ENCODE data around the genes UQCC5 and ITIH1.

DNA sequence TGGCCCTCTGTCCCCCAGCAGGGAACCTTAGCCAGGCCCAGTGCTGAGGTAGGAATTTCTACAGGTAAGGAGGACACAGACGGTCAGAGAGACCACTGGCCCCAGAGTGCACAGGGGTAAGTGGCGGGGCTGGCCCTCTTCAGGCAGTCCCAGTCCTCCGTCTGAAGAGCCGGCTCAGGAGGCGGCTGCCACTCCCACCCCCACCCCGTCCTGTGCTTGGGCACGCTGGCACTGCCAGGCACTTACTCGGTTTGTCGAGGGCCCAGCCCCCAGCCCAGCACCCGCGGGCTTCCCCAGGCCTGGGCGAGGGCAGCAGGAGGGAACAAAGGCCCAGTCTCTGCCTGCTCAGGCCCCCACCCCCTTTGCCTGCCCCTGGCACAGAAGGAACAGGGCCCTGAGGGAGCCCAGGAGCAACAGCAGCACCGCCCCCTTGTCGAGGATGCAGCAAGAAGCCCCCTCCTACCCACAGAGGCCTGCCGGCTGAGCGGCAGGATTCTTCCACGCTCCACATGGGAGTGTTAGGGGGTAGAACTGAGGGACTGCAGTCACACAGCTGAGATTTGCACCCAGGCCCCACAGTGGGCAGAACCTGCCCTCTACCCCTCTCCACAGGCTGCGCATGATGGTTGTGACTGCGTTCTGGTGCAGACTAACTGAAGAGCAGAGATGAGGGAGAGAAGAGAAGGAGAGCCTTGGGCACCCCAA is 9.0 kb downstream of the DUSP7 start:
- PRO-cap, result no peak

- PRO-cap, result no peak
These were observed 276 bp upstream of the DUSP7 start for GRCh38 chr3:52056785-52056908.

- PRO-cap, result no peak
These were observed 4.5 kb upstream of the DNAH1 start for GRCh38 chr3:52311409-52312182.

GRCh38 chr3:52372905-52373475 is 36.8 kb downstream of the BAP1 start:
- PRO-cap, result no peak

GRCh38 chr3:52404975-52405725 is 4.7 kb downstream of the BAP1 start:
- PRO-cap, result no peak

DNA sequence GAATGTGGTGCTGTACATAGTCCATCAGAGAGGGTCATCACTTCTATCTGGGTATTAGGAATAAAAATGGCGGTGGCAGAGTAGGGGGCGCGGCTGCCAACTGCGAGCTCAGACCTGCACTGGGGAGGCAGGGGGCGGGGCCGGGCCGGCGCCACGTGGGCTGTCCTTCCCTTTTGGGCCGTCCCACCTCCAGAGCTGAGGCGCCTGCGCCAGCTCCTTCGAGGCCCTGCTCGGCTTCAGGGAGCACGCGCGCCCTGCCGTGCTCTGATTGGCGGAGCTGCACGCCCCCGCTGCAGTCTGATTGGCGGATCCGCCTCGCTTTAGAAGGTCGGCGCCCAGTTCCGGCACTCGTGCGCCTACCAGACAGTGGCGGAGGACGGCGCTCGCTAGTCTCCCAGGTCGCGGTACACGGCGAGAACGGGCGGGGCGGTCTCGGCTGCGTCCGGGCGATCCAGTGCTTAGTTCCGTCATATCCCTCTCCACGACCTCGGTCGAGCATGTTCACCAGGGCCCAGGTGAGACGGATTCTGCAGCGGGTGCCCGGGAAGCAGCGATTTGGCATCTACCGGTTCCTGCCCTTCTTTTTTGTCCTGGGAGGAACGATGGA is at the start of gene UQCC5:
UQCC5 (plus strand) TSS at position 347 of the 607 bp plus-strand sequence.
- PRO-cap, result bidirectional peak, plus-strand start at position 366 of the sequence, minus-strand start at position 121 of the sequence

- PRO-cap, result no peak
These were observed 39.9 kb downstream of the UQCC5 start for GRCh38 chr3:52576319-52576749.

- PRO-cap, result no peak
These were observed 65.8 kb downstream of the UQCC5 start for GRCh38 chr3:52602047-52602784.

GRCh38 chr3:52763472-52763897 is 7.3 kb downstream of the NEK4 start:
- PRO-cap, result no peak

GRCh38 chr3:52777140-52777742 is at the start of gene ITIH1:
TSS of gene ITIH1 (plus strand) at chr3:52777599.
- PRO-cap, result no peak

GRCh38 chr3:52812211-52813180 is 17.9 kb downstream of the ITIH3 start:
- PRO-cap, result no peak

GRCh38 chr3:52813181-52813763 is 17.2 kb downstream of the ITIH4 start:
- PRO-cap, result no peak

- PRO-cap, result no peak
These were observed 1.0 kb downstream of the ITIH4 start for GRCh38 chr3:52829066-52830239.

DNA sequence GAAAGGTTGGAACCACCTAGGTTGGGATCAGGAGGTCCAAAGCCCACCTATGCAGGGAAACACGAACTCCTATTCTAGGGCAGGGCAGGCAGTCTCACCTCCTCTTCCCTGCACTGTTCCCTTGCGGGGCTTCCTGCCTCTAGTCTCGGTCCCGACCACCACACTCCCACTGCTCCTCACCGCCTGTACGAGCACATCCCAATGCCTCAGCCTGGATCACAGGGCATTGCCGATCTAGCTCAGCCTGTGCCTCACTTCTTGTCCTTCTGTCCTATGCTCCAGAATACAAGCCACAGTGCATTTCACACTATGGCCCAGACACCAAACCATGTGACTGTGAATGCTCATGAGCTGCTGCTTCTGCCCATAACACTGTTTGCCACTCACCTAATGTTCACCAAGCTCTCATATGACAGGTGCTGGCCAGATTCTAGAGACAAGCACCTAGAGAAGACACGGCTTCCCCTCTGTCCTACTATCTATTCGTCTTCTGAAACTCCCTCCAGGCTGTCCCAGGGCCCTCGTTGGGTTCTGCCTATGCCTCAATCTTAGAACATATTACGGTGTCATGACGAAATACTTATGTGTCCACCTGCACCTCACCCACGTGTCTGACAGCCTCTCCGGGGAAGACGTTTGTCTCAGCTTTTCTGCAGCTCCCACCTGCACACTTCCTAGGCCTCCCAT is 6.8 kb upstream of the MUSTN1 start:
- PRO-cap, result no peak

DNA sequence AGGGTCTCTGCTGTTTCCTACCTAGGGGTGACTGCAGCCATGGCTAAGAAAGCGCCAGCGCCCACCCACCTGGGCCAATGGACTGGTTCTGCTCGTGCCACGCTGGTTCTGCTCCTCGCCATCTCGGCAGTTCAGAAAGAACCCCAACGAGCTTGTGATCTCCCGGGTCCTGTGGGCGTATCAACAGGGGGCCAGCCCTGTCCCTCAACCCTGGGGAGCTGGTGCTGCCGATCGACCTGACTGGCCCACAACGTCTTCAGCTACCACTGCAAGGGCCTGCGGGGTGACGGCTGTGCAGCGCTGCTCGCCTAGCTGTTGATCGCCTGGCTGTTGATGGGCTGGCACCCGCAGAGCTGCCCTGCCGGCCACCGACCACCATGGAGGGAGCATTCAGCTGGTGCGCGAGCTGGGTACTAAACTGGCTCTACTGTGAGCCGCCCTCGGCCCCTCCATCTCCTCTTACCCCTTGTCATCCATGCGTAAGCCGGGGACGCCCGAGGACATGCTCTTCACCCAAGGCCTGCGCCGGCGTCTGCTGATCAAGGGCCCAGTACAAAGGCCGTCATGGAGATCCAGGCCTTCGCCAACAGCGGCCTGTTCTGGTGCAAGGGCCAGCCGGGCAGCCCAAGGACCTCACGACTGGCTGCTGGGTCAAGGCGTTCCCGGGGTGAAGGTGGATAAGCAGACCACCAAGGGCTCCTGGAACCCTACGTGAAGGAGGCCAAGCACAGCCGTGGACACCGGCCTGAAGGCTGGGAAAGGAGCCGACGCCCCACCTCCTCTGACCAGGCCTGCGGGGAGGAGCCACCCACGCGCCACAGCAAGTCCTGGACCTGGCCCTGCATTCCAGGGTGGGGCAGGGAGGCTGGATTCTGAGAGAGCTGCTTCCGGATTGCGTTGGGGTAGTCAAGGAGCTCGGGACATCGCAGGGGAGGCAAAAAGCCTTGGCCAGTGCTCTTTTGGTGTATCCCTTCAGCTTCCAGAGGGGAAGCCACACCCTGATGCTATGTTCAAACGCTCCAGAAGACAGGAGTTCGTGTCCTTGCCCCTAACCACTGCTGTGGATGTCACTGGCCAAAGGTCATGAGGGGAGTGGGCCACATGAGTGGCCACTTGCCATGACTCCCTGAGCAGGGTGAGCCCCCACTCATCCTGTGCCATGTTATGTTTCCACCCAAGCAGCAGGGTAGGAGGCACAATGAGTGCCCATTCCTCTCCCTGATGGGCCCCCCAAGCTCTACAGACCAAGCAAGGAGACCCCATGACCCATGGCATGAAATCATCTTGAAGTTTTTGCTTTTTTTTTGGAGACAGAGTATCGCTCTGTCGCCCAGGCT is 46.8 kb downstream of the SFMBT1 start:
- PRO-cap, result no peak

- PRO-cap, result no peak
These were observed 8.2 kb downstream of the PRKCD start for GRCh38 chr3:53168958-53169778.

- PRO-cap, result no peak
These were observed 25.5 kb downstream of the TKT start for GRCh38 chr3:53230241-53230753.

DNA sequence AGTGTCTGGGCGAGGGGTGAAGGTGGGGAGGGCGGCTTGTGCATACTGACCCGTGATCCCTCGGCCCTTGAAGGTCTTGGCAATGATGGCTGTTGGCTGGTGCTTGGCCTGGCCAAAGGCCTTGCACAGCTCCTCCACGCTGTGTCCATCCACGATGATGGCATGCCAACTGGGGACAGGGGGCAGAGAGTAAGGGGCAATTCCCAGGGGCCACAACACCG is 22.8 kb downstream of the TKT start:
- PRO-cap, result no peak

GRCh38 chr3:53235880-53236619 is 19.8 kb downstream of the TKT start:
- PRO-cap, result no peak

DNA sequence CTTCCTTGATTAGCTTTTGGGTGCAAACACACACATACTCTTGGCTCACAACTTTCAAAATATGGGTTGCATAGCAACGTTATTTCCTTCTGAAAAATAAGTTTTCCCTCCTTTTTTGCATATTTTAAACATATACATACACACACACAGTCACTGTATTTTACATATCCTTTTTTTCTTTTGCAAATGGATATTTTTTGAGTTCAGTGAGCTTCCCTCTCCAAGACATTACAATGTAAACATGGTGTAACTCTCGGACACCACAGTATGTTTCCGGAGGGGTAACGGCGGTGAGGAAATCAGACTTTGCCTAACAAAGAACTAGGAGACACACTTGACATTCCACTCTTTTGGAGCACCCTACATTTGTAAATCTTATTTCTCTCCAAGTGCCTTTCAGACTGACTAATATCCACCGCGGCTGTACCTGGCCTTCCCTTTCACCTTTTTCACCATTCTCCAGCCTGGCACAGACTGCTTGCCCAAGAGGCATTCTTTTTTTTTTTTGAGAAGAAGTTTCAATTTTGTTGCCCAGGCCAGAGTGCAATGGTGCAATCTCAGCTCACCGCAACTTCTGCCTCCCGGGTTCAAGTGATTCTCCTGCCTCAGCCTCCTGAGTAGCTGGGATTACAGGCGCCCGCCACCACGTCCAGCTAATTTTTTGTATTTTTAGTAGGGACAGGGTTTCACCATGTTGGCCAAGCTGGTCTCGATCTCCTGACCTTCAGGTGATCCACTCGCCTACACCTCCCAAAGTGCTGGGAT is 3.3 kb downstream of the TKT start:
- PRO-cap, result no peak